ENCODE measurements around the genes TOP3B, PRAME, GGTLC2 and BCR.

- PRO-cap = no peak
- RAMPAGE, long total RNA, 3 experiments = no peak in any of the 3 experiments
Measured at GRCh38 chr22:21674464-21675153, 8.8 kb downstream of the PPIL2 start.

- PRO-cap = no peak
- RAMPAGE, long total RNA, 3 experiments = no peak in any of the 3 experiments
Measured at GRCh38 chr22:21776906-21777436, 41.4 kb upstream of the YPEL1 start.

GRCh38 chr22:21796618-21798000, 61.5 kb upstream of the YPEL1 start:
- PRO-cap = no peak
- RAMPAGE, long total RNA, 3 experiments = no peak in any of the 3 experiments

- PRO-cap = unidirectional peak, plus-strand start at chr22:21848270
- RAMPAGE, long total RNA, 3 experiments = no peak in any of the 3 experiments
Measured at GRCh38 chr22:21848123-21848964, 19.1 kb downstream of the MAPK1 start.

GRCh38 chr22:21936028-21936761, 16.5 kb downstream of the PPM1F start:
- PRO-cap = no peak
- RAMPAGE, long total RNA, 3 experiments = no peak in any of the 3 experiments

GRCh38 chr22:21938523-21939102, 14.0 kb downstream of the PPM1F start:
- PRO-cap = no peak
- RAMPAGE, long total RNA, 3 experiments = no peak in any of the 3 experiments

DNA sequence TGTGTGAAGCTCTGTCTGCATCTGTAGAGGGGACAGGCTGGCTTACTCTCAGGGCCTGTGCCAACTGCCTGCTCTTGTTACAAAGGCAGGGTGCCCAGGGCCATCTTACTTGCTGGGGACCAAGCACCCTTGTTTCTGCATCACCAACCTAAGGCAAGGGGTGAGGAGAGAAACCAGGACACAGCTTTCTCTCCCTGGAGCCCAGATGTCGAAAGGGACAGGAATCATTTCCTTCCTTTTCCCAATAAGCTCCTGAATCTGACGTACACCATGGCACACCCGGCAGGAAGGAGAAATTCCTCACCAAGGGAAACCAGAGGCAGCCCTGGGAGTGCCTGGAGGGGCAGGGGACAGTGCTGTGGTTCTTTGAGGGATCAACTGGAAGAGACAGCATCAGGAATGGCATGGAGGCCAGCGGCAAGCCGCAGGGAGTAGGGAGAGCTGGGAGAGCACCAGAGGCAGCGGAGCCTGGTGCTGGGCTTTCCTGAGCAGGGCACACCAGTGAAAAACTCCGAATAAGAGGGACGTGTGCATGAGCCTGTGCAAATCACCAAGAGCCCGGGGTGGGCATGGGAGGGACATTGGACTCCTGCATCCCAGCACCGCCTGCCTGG, 3.4 kb downstream of the PPM1F start:
- PRO-cap = no peak
- RAMPAGE, long total RNA, 3 experiments = no peak in any of the 3 experiments

GRCh38 chr22:21982400-21983044, at the start of gene TOP3B:
TSS of gene TOP3B (minus strand) at chr22:21982787.
- PRO-cap = unidirectional peak, minus-strand start at chr22:21982787
- RAMPAGE, long total RNA, 3 experiments = start-site peak on the minus strand in 2 of 3 experiments, at chr22:21982769-21982797 at its widest, 30 to 54 reads per replicate

DNA sequence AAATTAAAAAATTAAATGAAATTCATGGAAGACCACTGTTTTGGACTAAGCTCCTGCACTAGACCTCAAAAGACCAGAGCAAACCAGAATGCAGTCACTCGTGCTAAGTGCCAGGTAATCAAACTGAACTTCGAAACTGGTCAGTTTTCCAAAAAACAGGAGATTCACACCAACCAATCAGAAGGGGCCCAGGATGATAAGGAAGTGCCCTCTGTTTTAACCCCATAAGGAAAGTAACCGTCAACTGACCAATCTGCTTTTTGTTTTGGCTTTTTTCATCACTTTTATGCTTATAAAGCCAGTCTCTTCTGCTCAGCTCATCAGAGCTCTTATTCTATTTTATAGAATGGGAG, 10.0 kb upstream of the TOP3B start:
- PRO-cap = no peak
- RAMPAGE, long total RNA, 3 experiments = no peak in any of the 3 experiments

GRCh38 chr22:22025455-22026250, 43.1 kb upstream of the TOP3B start:
- PRO-cap = no peak
- RAMPAGE, long total RNA, 3 experiments = no peak in any of the 3 experiments

GRCh38 chr22:22026400-22026966, 43.9 kb upstream of the TOP3B start:
- PRO-cap = no peak
- RAMPAGE, long total RNA, 3 experiments = no peak in any of the 3 experiments

GRCh38 chr22:22123818-22124205, 120.8 kb upstream of the VPREB1 start:
- PRO-cap = no peak
- RAMPAGE, long total RNA, 3 experiments = no peak in any of the 3 experiments

- PRO-cap = no peak
- RAMPAGE, long total RNA, 3 experiments = no peak in any of the 3 experiments
Measured at GRCh38 chr22:22286950-22287890, 42.6 kb downstream of the VPREB1 start.

DNA sequence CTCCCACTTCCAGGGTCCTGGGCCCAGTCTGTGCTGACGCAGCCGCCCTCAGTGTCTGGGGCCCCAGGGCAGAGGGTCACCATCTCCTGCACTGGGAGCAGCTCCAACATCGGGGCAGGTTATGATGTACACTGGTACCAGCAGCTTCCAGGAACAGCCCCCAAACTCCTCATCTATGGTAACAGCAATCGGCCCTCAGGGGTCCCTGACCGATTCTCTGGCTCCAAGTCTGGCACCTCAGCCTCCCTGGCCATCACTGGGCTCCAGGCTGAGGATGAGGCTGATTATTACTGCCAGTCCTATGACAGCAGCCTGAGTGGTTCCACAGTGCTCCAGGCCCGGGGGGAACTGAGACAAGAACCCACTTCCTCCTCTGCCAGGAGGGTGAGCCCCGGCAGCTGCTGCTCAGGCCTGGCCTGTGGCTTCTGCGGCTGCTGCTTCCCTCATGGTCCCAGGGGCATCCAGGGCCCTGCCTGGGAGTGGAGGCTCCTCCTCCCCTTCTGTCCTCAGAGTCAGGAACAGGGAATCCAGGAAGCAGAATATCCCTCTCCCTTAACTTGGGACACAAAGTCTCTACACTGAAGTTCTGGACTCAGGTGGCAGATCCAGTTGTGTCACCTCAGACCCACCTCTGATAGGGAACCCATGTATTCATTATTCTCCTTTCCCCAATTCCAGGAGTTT, 98.4 kb downstream of the ZNF280B start:
- PRO-cap = no peak
- RAMPAGE, long total RNA, 3 experiments = no peak in any of the 3 experiments

DNA sequence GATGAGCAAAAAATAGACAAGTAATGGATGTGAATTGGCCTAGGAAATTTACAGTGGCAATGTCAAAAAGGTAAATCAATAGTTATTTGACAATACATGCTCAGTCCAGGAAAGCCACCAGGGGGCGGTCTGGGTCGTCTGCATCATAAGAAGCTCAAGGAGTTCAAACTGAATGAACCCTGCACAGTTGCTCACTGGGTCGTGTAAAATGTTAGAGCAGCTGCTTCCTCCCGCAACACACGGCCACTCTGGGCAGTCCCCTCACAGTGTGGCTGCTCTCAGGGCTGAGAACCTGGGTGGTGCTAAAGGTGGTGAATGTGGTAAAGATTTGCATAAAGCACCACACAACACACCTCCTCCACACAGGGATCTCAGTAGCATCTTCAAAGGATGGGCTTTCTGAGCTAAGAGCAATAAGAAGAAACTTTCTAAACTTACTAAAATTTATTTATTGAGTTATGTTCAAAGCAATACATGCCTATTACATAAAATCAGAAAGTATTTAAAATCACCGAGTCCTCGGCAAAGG, 85.8 kb downstream of the ZNF280B start:
- PRO-cap = no peak
- RAMPAGE, long total RNA, 3 experiments = no peak in any of the 3 experiments

- PRO-cap = no peak
- RAMPAGE, long total RNA, 3 experiments = no peak in any of the 3 experiments
Measured at GRCh38 chr22:22558902-22559827, at the start of gene PRAME. TSS of gene PRAME (minus strand) at chr22:22559265.

- PRO-cap = no peak
- RAMPAGE, long total RNA, 3 experiments = no peak in any of the 3 experiments
Measured at GRCh38 chr22:22644444-22644762, at the start of gene GGTLC2. TSS of gene GGTLC2 (plus strand) at chr22:22644614.

GRCh38 chr22:22720717-22721412, 76.5 kb downstream of the GGTLC2 start:
- PRO-cap = no peak
- RAMPAGE, long total RNA, 3 experiments = no peak in any of the 3 experiments

GRCh38 chr22:23141692-23141882, 203 bp downstream of the RSPH14 start:
- PRO-cap = no peak
- RAMPAGE, long total RNA, 3 experiments = no peak in any of the 3 experiments

DNA sequence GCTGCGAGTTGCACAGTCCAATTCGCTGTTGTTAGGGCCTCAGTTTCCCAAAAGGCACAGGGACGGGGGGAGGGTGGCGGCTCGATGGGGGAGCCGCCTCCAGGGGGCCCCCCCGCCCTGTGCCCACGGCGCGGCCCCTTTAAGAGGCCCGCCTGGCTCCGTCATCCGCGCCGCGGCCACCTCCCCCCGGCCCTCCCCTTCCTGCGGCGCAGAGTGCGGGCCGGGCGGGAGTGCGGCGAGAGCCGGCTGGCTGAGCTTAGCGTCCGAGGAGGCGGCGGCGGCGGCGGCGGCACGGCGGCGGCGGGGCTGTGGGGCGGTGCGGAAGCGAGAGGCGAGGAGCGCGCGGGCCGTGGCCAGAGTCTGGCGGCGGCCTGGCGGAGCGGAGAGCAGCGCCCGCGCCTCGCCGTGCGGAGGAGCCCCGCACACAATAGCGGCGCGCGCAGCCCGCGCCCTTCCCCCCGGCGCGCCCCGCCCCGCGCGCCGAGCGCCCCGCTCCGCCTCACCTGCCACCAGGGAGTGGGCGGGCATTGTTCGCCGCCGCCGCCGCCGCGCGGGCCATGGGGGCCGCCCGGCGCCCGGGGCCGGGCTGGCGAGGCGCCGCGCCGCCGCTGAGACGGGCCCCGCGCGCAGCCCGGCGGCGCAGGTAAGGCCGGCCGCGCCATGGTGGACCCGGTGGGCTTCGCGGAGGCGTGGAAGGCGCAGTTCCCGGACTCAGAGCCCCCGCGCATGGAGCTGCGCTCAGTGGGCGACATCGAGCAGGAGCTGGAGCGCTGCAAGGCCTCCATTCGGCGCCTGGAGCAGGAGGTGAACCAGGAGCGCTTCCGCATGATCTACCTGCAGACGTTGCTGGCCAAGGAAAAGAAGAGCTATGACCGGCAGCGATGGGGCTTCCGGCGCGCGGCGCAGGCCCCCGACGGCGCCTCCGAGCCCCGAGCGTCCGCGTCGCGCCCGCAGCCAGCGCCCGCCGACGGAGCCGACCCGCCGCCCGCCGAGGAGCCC, at the start of gene BCR:
TSS of gene BCR (plus strand) at position 209 of the 999 bp plus-strand sequence.
- PRO-cap = unidirectional peak, plus-strand start at position 209 of the sequence; bidirectional peak, plus-strand start at position 527 of the sequence, minus-strand start at position 426 of the sequence
- RAMPAGE, long total RNA, 3 experiments = no peak in any of the 3 experiments

All from gastrocnemius medialis (tissue), 3 donors.